Parietal lobe (tissue), 2 donors: ENCODE measurements around a stretch of chr7.

- RAMPAGE, long total RNA, result no peak
Measured at GRCh38 chr7:159061473-159062072, 83.1 kb downstream of the VIPR2 start.

DNA sequence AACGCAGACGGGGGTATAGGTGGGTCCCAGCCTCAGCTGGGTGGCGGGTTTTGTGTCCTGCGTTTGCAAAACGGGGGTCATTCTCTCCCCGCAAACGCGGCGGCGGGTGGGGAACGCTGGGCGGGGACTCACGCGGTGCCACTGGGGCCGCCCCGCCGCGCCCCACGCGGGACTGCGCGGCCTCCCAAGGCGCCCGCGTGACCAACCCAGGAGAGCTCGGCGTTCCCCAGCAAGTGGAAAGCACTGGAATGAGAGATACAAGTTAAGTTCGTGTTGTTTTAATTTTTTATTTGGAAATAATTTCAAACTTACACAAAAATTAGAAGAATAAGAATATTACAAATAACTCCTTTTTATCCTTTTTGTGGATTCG is 898 bp upstream of the VIPR2 start:
- RAMPAGE, long total RNA, result no peak

DNA sequence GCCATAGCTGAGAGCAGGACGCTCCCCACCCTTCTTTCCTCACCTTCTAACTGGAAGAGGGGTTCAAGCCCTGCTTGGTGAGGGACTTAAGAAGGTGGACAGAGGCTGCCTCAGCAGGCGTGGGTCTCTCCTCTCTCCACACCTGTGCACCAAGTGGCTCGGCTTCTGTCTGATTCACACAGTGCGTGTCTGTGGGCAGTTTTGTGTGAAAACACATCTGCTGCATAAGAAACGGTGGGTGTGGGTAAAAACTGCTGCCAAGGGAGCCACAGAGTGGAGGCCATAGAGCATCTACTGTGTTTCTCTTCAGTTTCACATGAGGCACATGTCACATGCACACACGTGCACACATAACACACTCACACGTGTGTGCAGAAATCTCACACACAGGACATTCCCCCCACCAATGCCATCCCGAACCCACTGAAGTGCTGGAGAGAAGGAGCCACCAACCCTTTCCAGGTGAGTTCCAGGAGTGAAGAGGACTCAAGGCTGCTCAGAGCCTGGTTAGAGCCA is 53.7 kb upstream of the VIPR2 start:
- RAMPAGE, long total RNA, result no peak